ENCODE measurements around the genes CLIC3, ABCA2 and LRRC26.

GRCh38 chr9:136789115-136789830 is 1.9 kb upstream of the TMEM141 start:
- PRO-cap, result no peak
- RAMPAGE, long total RNA, result no peak

- PRO-cap, result no peak
- RAMPAGE, long total RNA, result no peak
Measured at GRCh38 chr9:136816899-136817330, 9.2 kb downstream of the RABL6 start.

- PRO-cap, result no peak
- RAMPAGE, long total RNA, result no peak
Measured at GRCh38 chr9:136848337-136849317, 582 bp upstream of the PHPT1 start.

DNA sequence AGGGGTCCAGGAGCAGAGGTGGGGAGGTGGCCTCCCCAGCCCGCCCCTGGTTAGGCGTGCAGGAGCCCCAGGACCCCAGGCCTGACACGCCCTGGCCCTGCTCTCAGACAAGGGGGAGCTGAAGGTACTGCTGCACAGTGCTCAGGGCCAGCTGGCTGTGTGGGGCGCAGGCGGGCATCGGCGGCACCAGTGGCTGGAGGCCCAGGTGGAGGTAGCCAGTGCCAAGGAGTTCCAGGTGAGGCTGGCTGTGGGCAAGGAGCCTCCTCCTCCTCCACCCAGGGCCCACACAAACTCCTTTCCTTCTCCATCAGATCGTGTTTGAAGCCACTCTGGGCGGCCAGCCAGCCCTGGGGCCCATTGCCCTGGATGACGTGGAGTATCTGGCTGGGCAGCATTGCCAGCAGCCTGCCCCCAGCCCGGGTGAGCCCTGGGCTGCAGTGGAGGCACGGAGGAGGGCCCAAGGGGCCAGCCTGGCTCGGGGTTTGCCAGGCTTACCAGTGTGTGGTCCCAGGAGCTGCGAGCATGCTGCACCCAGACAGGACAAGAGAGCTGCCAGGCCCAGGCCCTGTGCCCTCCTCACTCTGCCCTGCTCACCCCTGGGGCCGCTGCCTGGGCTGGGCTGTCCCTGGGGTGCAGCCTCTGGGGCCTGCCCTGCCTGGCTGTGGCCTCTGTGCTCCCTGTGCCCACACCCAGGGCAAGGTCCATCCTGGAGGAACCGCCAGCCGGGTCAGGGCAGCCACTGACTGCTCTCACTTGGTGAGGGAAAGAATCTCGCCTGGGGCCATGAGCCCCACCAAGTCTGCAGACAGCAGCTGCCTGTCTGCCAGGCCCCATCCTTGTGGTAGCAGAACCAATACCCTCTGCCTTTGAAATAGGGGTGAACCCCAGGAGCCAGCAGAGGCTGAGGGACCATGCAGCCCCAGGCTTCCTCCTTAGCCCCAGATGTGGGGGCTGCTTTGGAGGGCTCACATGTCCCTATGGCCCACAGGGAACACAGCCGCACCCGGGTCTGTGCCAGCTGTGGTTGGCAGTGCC is 6.9 kb downstream of the EDF1 start:
- PRO-cap, result no peak
- RAMPAGE, long total RNA, result no peak

GRCh38 chr9:136882455-136883086 is 3.7 kb upstream of the TRAF2 start:
- PRO-cap, result no peak
- RAMPAGE, long total RNA, result no peak

DNA sequence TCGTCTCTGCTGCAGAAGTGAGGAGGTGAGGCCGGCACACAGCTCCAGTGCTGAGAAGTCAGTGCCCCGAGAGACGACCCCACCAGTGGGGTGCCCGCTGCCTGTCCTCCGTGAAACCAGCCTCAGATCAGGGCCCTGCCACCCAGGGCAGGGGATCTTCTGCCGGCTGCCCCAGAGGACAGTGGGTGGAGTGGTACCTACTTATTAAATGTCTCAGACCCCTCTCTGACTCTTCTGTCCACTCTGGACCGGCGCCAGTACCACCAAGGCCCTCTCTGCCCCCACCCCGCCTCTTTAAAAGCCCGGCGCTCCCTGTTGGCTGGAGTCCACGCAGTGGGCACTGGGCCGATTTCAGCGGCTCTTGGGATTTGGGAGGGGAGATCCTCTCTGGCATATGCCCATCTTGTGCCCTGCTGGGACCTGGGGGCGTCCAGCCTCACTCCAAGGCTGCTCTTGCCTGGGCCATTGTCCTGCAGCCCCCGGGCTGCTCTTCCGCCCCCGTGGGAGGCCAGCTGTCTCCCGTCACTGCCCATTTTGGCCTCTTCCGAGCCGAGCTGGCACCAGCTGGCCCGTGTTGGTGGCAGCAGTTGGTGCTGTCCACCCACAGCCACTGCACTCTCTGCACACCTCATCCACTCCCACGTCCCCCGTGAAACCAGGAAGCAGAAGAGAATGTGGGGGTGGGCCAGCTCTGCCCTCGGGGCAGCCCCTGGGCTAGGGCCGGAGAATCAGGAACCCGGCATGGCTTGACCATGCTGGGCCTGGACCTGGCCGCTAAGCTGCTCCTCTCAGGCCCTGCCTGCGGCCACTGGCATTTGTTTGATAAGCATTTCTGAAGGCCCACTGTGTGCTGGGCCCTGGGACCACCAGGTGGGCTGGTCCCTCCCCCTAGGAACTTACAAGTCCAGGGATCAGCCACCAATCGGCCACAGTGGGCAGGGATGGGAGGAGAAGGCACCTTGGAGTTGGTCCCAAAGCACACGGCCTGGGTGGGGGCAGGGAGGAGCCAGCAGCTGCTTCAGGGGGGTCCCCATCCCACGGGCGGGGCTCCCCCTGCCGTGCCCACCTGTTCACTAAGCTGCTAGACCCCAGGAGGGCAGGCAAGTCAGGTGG is 2.1 kb downstream of the C8G start:
- PRO-cap, result no peak
- RAMPAGE, long total RNA, result no peak

DNA sequence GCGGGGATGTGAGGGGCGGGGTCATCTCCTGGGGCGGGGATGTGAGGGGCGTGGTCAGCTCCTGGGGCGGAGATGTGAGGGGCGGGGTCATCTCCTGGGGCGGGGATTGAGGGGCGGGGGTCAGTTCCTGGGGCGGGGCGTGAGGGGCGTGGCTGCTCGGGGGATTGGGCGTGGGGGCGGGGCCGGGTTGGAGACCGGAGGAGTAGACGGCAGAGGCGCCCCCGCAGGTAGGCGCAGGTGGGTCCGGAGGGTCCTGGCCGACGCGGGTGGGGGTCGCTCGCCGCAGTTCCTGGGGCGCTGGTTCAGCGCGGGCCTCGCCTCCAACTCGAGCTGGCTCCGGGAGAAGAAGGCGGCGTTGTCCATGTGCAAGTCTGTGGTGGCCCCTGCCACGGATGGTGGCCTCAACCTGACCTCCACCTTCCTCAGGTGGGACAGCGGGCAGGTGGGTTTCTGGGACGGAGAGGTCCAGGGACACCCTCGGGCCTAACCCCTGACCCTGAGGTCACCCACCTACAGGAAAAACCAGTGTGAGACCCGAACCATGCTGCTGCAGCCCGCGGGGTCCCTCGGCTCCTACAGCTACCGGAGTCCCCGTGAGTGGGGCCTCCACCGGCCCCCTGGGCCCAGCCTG is 1.5 kb downstream of the PTGDS start:
- PRO-cap, result no peak
- RAMPAGE, long total RNA, result no peak

GRCh38 chr9:136979570-136980529 is 2.5 kb downstream of the PTGDS start:
- PRO-cap, result no peak
- RAMPAGE, long total RNA, result no peak

DNA sequence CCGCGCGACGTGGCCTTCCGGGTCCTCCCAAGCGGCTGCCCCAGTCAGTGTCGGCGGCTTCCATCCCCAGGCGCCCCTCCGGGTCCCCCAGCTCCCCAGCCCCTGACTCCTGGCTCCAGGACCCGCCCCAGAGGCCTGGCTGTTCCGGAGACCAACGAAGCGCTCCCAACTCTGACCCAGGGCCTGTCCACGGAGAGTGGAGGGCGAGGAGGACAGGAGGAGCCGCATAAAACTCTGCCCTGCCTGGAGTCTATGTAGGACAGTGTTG is 3.2 kb downstream of the LCNL1 start:
- PRO-cap, result no peak
- RAMPAGE, long total RNA, result no peak

- PRO-cap, result no peak
- RAMPAGE, long total RNA, result start-site peak on the minus strand at chr9:136996562-136996568, 42 and 77 reads in 2 replicates
Measured at GRCh38 chr9:136996435-136997735, at the start of gene CLIC3. TSS of gene CLIC3 (minus strand) at chr9:136996568.

DNA sequence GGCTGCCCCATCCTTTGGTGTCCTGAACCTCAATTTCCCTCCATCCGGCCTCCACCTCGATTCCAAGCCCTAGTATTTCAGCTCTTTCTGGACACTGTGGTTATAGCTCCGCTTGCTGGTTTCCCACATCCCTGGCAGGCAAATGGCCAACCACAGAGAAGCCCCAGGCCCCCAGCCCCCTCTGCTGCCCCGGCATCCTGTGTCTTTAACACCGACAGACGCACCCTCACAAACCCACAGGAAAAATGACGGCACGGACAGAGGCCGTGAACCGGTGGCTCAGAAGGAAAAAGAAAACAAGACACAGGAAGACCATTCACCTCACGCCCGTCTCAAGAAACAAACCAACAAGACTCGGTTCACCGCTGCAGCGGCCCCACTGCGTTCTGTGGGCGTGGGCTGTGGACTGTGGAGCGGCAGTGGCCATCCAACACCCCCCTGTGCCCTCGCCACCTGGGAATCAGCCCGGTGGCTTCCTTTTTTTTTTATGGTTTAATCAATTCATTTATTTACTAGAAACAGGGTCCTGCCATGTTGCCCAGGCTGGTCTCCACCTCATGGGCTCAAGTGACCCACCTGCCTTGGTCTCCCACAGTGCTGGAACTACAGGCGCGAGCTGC is 1.5 kb upstream of the CLIC3 start:
- PRO-cap, result no peak
- RAMPAGE, long total RNA, result no peak

GRCh38 chr9:137026799-137027210 is 1.2 kb downstream of the ABCA2 start:
- PRO-cap, result no peak
- RAMPAGE, long total RNA, result no peak

DNA sequence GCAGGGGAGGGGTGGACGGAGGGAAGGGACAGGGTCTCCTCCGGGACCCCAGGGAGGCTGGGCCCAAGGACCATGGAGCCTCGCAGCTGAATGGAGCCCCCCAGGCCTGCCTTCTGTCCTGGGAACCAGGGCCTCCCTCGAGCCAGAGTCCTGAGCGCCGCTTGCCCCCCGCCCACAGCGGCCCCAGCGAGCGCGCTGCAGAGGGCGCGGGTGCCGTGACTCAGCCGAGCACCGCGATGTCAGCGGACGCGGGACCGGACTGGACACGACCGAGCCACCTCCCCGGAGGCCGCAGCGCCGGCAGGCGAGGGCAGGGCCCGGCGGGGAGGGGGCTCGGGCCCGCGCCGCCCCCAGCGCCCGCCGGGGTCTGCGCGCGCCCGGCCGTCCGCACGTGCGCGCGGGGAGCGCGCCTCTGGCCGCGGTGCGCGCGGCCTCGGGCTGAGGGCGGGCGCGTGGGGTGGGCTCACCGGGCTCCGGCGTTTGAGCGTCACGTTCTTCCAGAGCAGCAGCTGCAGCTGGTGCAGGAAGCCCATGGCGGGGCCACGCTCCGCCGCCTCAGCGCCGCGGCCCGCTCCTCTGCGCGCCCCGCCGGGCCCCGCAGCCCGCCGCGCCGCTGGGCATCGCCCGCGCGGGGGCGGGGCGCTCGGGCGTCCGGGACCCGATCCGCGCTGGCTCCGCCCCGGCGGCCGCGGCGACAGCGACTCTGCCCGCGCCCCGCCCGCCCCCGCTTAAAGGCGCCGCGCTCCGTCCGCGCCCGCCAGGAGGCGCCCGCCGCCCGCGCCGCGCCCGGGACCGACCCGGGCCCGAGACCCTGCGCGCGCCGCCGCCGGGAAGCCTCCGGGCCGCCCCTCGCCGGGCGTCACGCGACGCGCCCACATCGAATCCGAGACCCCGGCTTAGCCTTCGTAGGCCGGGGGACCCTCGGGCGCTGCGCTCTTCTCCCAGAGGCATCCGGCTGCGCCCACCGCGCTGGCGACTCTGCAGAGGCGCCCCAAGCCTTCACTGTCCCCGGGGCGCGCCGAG is at the start of gene ABCA2:
ABCA2 (minus strand) TSS at position 630 of the 1,023 bp plus-strand sequence.
- PRO-cap, result no peak
- RAMPAGE, long total RNA, result no peak

- PRO-cap, result no peak
- RAMPAGE, long total RNA, result no peak
Measured at GRCh38 chr9:137057015-137057464, 3.2 kb upstream of the ENTPD2 start.

DNA sequence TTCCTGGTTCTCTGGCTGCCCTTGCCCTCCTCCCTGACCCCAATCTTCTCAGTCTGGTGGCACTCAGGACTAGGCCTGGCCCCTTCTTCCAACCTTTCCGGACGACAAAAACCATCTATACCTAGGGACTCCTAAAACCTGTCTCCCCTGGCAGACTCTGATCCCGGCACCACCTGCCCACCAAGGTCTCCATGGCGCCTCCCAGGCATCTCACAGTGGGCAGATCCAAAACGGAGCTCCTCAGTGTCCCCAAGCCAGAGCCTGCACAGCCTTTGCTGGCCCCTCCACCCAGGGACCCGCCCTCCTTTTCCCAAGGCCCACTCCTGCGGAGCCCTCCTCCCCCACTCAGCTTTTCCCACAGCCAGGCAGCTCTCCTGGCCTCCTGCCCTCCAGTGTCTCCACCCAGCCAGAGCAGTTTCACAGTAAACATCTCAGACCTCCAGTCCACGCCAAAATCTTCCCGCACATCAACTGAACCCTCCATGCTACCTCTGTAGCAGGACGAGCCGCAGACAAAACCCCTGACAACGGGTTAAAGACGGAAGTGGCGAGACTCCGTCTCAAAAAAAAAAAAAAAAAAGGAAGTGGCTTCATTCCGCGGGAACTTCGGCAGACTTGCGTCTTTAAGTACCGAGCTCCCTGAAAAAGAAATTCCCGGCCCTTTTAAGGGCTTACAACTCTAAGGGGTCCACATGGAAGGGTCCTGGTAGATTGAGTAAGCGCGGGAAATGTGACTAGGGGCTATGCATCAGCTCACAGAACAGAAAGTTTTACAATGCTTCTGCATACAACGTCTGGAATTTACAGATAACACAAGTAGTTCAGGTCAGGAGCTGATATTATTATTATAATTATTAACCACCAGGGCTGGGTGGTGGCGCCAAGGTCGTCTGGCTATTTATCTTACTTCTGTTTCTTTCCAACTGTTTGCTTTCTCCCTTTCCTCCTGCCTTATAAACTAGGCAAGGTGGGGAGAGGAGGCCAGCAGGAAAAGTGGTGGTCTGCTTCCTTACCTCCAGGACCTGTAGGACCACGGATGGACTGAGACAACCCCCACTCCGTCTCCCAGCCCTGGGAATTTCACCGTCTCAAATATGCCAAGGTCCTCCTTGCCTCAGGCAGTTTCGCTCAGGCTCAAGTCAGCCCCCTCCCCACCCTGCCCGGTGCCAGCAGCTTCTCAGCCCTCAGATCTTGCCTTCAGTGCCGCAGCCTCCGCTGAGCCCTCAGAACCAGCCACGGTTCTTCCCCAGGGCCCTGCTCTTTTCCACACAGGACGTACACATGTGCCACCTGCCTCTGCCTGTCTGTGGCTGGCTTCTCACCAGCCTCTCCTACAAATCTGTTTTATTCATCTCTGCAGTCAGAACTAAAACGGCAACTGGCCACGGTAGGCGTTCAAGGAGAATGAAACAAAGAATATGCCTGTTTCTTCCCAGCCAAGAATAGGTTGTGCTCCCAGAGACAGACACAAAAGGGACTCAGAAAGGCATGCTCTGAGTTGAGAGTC is 11.3 kb upstream of the GRIN1 start:
- PRO-cap, result no peak
- RAMPAGE, long total RNA, result no peak

GRCh38 chr9:137169810-137170221 is at the start of gene LRRC26:
TSS of gene LRRC26 (minus strand) at chr9:137170051.
- PRO-cap, result no peak
- RAMPAGE, long total RNA, result no peak

GRCh38 chr9:137170222-137170569 is 345 bp upstream of the LRRC26 start:
- PRO-cap, result no peak
- RAMPAGE, long total RNA, result no peak

- PRO-cap, result no peak
- RAMPAGE, long total RNA, result no peak
Measured at GRCh38 chr9:137174548-137175193, 2.8 kb upstream of the TMEM210 start.

- PRO-cap, result no peak
- RAMPAGE, long total RNA, result no peak
Measured at GRCh38 chr9:137198203-137199127, 2.1 kb downstream of the TPRN start.

DNA sequence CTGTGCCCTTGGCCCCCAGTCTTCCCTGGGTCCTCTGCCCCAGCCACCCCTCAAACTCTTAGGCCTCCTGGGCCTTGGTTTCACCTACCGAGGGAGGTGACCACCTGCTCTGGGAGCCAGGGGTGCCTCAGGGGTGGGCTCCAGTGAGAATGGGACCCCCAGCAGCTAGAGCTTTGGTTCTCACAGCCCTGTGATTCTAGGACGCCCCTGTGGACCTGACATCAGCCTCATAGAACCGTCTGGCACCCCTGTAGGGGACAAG is 3.5 kb upstream of the TUBB4B start:
- PRO-cap, result no peak
- RAMPAGE, long total RNA, result no peak